Melanocyte of skin (primary cell): ENCODE results near the gene PBOV1.

DNA sequence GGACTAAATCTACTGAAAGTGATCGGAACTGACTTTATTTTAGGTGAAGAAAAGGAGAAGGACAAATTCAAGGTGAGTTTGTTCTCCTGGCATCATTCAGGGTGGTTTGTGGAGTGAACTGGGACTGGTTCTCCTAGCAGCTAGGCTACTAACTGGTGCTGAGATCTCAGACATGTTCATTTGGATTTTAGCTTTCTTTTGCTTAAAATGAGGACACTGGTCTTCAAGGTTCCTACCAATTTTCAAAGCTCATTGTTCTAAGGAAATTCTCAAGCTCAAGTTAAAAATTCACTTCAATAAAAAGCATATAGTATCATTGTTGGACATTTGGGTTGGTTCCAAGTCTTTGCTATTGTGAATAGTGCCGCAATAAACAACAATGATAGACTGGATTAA is 101.1 kb upstream of the BCLAF1 start:
- CAGE, long polyA plus RNA, 2 experiments = no peak in any of the 2 experiments

- CAGE, long polyA plus RNA, 2 experiments = no peak in any of the 2 experiments
Observed at GRCh38 chr6:136525870-136526994, 24.0 kb downstream of the MAP7 start.

DNA sequence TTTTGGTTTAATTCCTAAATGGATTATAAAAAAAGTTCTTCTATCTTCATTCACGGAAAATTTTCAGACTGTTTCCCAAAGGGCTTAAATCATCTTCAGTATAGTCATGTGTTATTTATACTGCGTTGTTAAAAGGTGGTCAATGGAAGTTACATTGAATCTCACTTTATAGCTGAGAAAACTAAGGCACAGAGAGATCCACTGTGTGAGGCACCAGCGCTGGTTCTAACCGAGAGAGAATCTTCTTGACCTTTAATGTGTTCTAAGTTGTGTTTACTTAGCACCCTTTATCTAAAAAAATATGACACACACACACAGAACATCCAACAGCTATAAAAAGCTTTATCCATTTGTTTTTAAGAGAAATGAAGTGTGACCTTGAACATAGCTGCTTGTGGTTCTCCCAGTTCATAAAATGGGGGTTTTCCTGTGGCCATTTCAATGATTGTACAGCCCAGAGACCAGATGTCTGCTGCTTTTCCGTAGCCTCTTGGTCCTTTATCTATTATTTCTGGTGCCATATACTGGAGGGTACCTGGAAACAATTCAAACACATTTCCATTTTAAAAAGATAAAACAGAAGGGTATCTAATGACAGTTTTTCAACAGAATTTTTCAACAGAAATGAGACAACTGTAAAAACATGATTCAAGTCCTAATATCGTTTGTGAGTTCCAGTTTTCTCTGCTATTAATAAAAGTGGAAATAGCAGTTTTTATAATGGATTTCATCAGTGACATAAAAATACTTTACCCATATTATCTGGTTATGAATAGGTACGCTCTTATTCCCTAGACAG is 54.8 kb upstream of the MAP7 start:
- CAGE, long polyA plus RNA, 2 experiments = no peak in any of the 2 experiments

DNA sequence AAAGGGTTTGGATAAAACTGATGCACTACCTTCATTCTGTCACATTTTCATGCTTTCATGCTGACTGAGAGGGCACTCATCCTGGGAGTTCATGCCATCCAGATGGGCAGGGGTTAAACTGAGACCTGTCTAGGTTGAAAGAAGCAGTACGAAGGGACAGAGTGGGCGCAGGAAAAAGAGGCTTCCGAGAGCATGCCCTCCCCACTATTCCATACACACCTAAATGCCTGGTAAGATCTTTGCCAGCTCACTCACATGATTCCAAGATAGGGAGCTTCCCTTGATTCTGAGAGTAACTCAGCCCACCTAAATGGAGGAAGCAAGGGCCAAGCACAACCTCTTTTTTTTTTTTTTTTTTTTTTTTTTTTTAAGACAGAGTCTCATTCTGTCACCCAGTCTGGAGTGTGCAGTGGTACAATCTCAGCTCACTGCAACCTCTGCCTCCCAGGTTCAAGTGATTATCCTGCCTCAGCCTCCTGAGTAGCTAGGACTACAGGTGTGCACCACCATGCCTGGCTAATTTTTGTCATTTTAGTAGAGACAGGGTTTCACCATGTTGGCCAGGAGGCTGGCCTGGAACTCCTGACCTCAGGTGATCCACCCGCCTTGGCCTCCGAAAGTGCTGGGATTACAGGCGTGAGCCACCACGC is 2.8 kb downstream of the MAP3K5 start:
- CAGE, long polyA plus RNA, 2 experiments = no peak in any of the 2 experiments

DNA sequence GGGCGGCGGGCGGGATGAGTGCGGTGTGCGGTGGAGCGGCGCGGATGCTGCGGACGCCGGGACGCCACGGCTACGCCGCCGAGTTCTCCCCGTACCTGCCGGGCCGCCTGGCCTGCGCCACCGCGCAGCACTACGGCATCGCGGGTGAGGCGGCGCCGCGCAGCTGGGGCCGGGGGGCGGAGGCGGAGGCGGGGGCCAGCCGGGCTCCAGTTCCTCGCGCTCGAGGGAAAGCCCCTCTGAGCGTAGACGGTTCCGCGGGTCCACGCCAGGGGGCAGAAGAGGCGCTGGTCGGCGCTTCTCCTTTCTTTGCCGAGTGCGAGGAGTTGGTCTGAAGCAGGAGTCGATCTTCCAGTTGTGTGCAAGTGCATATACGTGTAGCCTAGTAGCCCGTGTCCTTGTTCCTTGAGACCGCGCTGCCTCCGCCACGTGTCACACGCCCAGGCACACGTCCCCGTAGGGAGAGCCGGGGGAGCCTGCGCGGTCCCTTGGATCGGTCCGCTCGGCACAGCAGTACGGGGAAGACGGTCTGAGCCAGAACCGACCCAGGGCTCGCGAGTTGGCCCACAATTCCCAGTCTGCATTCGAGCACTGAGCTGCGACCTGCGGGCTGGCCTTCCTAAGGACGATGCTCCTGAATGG is 379 bp downstream of the PEX7 start:
- CAGE, long polyA plus RNA, 2 experiments = no peak in any of the 2 experiments

GRCh38 chr6:137043746-137044828 is 678 bp downstream of the IL20RA start:
- CAGE, long polyA plus RNA, 2 experiments = no peak in any of the 2 experiments

DNA sequence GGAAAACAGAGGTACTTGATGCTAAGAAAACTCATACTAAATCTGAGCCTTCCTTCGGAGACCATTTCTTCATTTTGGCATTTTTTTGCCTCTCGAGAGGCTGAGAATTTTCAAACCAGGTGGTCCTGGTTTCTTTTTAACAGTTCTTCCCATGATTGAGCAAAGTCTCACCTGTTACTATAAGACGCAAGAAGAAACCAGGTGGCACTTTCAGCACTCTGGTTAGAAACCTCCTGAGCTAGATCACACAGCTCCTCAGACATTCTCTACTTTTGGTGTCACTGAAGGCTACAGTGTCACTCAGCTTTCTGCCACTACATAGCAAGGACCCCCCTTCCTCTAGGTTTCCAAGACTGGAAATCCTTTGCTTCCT is 7.3 kb downstream of the IFNGR1 start:
- CAGE, long polyA plus RNA, 2 experiments = no peak in any of the 2 experiments

- CAGE, long polyA plus RNA, 2 experiments = no peak in any of the 2 experiments
Observed at GRCh38 chr6:137222109-137222975, 3.2 kb upstream of the IFNGR1 start.

DNA sequence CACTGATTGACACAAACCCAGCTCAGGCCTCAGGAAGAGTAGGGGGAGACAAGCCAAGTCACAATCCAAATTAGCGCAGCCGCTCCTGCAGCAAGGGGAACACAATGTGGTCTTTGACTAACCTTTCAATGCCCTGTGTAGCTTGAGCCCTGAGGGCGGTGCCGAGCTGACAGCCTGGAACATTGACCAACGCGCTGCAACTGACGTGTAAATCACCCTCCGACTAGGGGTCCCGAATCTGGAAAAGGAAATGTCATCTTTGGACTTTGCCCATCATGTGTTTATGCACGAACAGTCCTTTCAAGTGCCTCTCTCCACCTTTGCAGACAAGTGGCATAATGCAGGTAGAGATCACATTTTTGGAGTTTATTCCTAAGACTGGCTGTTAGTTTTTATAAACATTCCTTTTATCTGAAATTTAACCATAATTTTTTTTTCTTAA is 136.6 kb downstream of the OLIG3 start:
- CAGE, long polyA plus RNA, 2 experiments = no peak in any of the 2 experiments

- CAGE, long polyA plus RNA, 2 experiments = no peak in any of the 2 experiments
Observed at GRCh38 chr6:137370651-137371212, 123.5 kb downstream of the OLIG3 start.

- CAGE, long polyA plus RNA, 2 experiments = no peak in any of the 2 experiments
Observed at GRCh38 chr6:137389109-137389590, 105.0 kb downstream of the OLIG3 start.

DNA sequence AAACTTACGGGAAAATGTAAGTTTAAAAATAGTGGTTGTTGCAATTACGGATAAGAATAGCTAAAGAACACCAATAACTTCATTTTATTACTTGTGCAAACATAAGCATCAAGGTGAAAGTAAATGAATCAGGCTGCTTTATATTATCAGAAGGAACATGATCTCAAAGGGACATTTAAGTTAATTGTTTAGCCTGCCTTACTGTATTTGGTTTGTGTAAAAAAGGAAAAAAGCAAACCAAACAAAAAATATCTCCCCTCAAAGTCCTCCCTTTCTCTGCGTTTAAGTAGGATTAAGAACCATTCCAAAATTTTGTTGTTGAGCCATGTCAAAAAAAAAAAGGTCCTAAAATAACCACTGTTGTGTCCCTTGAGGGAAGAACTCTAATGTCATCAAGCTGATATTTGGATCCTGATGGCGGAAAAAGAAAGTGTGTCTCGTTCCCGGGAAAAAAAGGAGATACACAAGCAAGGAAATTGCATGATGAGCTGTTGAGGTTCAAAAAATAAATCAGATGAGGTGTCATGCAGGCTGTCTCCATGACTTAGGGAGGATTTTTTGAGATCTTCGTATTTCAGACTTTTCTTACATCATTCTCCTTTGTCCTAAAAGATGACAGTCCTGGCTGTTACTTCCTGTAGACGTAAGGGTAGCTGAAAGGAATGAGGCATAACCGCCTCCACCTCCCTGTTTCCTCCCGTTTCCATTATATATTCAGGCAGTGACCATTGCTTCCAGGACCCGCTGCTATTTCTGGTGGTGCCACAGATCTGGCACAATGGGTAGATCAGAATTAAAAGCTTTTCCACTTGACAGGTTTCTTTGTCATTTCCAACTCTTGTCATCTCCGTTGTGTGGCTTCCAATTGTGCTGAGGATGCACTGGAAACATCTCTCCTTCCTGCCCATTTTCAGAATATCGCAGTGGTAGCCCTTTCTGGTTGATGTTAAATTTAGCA is 117.4 kb upstream of the TNFAIP3 start:
- CAGE, long polyA plus RNA, 2 experiments = no peak in any of the 2 experiments

- CAGE, long polyA plus RNA, 2 experiments = no peak in any of the 2 experiments
Observed at GRCh38 chr6:137867935-137868405, 911 bp downstream of the TNFAIP3 start.

GRCh38 chr6:137875012-137875770 is 8.1 kb downstream of the TNFAIP3 start:
- CAGE, long polyA plus RNA, 2 experiments = no peak in any of the 2 experiments

DNA sequence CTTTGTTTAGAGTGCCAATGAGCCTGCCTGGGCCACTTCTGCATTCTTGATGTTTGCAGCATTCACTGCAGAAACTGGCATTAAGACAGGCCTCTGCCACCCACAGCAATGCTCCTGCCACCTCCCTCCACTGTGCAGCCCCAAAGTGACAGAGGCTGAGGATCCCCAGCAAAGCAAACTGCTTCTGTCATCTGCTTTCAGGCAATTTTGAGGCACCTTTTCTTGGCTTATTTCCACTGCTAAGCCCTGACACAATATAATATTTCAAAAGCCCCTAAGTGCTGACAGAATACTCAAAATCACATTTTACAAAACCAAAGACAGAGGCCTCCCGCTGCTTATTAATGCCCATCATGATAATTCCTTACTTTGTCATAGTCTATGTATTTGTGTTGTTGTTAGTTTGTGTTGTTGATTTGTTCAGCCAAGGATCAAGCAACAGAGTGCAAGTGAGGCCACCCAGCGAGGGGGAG is 61.4 kb downstream of the TNFAIP3 start:
- CAGE, long polyA plus RNA, 2 experiments = no peak in any of the 2 experiments

DNA sequence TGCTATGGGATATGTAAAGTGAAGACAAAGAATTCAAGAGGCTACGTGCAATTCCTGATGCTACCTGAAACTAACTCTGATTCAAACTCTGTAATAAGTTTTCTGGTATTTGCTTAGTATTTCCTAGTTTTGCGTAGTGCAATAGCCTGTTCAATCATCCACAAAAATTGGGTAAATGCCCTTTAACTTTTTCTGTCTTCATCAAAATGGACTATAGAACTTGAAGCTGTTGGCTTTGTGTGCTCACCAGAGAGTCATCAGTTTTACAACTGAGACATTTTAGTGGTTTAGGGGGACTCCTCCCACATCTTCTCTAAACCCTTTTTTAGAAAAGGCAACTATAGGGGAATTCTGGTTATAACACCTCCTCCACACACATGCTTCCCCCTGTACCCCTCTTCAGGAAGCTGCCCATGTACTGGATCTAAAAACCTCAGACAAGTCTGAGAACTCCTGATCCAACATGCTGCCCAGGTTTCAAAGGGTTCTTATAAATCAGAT is 73.1 kb downstream of the TNFAIP3 start:
- CAGE, long polyA plus RNA, 2 experiments = no peak in any of the 2 experiments

DNA sequence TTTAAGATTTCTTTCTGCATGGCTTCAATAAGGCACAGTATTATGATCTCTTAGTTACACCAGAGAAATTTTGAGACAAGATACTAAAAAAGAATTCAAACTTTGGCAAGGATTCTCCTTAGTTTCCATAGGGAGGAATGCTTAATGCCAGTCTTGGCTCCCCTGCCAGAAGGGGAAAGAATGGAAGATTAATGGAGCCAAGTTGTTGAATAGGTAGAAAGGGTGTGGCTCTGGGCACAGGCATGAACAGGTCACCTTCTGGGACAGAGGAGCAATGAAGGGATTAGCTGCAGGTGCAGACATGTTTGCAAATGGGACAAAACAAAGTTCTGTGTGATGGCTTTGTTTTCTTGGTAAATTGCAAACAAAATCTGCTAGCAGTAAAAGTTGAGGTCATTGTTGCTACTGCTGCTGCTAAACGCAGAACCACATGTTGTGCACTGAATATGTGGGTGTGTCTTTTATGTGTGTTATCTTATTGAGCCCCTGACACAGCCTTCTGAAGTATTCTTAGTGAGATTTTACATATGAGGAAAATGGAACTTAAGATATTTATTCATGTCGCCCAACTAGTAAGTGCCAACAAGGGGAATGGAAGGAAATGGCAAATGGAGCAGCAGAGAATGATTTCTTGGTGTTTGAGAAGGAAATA is 93.2 kb downstream of the PERP start:
- CAGE, long polyA plus RNA, 2 experiments = no peak in any of the 2 experiments

- CAGE, long polyA plus RNA, 2 experiments = no peak in any of the 2 experiments
Observed at GRCh38 chr6:138107724-138108271, 579 bp upstream of the PERP start.

GRCh38 chr6:138108272-138108614 is 1.0 kb upstream of the PERP start:
- CAGE, long polyA plus RNA, 2 experiments = no peak in any of the 2 experiments

- CAGE, long polyA plus RNA, 2 experiments = no peak in any of the 2 experiments
Observed at GRCh38 chr6:138218201-138218834, at the start of gene PBOV1. PBOV1 (minus strand) TSS chr6:138218491.